HEK293 (cell line): Measurements from ENCODE around the gene LDLRAD4.

GRCh38 chr18:13218572-13219151, at the start of gene LDLRAD4:
TSS of gene LDLRAD4 (plus strand) at chr18:13218760.
- PRO-cap, result unidirectional peak, minus-strand start at chr18:13218682
- RRBS, 2 experiments, result 2 to 3% methylated on average over 28 of the region's 47 CpGs

DNA sequence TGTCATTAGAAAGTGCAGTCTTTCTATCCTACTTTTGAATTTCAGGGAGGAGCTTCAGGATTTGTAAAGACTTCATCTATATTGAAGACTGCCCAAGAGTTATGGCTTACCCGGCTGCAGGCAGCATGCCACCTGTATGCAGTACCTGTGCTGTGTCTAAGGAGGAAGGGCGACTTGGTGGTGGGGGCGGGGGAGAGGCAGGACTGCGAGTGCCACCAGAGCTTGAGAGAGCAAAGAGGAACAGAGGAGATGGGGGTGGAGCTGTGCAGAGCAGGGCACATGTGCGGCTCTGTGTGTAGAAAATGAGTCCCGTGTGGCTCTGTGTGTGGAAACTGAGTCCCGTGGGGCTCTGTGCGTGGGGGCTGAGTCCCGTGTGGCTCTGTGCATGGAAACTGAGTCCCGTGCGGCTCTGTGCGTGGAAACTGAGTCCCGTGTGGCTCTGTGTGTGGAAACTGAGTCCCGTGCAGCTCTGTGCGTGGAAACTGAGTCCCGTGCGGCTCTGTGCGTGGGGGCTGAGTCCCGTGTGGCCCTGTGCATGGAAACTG, 43.2 kb downstream of the LDLRAD4 start:
- PRO-cap, result no peak
- RRBS, 2 experiments, result no CpG with 5 or more reads among the region's 19 CpGs

DNA sequence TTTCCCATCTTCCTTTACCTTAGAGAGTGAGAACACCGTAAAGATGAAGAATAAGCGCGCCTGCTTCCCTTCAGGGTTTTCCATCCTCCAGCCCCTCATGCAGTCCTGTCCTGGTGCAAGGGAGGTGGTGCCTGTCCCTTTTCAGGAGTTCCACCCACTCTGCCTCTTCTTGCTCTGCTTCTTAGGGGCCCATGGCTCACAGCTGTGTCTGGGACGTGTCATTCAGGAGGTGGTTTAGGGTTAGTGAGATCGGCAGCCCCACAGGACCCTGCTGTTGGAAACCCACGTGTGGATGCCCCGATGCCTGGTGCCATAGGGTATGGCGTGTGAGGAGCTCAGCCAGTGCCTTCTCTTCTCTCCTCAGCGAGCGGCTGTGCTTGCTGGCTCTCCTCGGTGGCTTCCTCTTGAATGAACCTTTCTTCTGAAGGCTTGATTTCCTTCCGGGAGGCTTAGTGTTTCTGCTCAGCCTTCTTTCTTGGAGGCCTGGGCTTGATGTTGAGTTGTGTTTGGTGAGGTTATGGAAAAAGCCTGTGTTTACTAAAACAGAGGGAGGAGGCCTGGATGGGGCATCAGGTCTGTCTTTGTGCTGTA, 55.2 kb downstream of the LDLRAD4 start:
- PRO-cap, result no peak
- RRBS, 2 experiments, result no CpG with 5 or more reads among the region's 12 CpGs

- PRO-cap, result no peak
- RRBS, 2 experiments, result no CpG with 5 or more reads among the region's 9 CpGs
Observed at GRCh38 chr18:13381236-13381702, 162.7 kb downstream of the LDLRAD4 start.

GRCh38 chr18:13425578-13426145, 207.1 kb downstream of the LDLRAD4 start:
- PRO-cap, result no peak
- RRBS, 2 experiments, result no CpG with 5 or more reads among the region's 15 CpGs

DNA sequence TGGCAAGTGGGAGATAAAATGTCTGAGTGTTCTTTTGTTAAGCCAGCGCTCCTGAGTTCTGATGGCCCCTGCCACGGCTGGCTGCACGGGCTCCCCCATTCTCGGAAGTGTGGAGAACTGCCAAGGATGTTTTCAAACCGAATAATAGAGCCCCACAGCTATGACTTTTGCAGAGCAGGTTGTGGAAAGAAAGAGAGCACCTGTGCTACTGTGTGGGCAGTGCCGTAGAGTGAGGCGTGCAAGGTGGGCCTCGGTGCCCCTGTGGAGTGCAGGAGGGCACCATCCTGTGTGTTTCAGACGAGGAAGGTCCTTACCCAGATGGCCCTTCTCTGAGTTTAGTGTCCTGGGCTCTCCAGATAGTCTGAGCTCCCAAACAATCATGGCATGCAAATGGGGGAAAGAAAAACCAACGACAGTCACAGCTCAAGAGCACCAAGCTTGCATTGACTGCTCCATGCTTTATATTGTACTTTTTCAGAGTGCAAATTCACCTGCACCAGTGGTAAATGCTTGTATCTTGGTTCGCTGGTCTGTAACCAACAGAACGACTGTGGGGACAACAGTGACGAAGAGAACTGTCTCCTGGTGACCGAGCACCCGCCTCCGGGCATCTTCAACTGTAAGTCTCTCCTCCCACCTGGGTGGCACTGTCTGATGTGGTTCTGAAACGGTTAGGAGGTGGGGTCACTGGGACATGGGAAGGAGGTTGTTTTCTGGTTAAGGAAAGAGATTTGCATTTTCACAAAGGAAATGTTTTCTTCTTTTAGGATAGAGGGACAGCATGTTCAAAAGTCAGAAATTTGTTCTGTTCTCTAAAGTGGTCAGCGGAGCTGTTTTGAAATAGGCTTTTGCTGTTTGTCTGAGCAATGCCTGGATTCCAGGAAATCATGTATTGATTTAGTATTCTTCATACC, 219.5 kb downstream of the LDLRAD4 start:
- PRO-cap, result no peak
- RRBS, 2 experiments, result no CpG with 5 or more reads among the region's 18 CpGs

GRCh38 chr18:13464782-13465514, 246.4 kb downstream of the LDLRAD4 start:
- PRO-cap, result no peak
- RRBS, 2 experiments, result 80 to 90% methylated on average over 2 of the region's 16 CpGs

DNA sequence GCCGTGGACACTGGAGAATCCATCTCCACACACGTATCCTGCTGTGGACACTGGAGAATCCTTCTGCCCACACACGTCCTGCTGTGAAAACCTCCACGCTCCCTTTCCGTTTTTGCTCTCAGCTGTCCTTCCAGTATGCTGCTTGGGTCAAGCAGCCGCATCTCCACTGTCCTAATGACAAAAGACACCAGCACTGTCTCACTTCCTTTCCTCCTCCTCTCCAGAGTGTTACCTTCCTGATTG, 226.7 kb downstream of the FAM210A start:
- PRO-cap, result no peak
- RRBS, 2 experiments, result no CpG with 5 or more reads among the region's 6 CpGs

- PRO-cap, result no peak
- RRBS, 2 experiments, result no CpG with 5 or more reads among the region's 7 CpGs
Observed at GRCh38 chr18:13513018-13513610, 213.2 kb downstream of the FAM210A start.

GRCh38 chr18:13530851-13531439, 195.4 kb downstream of the FAM210A start:
- PRO-cap, result no peak
- RRBS, 2 experiments, result no CpG with 5 or more reads among the region's 7 CpGs

DNA sequence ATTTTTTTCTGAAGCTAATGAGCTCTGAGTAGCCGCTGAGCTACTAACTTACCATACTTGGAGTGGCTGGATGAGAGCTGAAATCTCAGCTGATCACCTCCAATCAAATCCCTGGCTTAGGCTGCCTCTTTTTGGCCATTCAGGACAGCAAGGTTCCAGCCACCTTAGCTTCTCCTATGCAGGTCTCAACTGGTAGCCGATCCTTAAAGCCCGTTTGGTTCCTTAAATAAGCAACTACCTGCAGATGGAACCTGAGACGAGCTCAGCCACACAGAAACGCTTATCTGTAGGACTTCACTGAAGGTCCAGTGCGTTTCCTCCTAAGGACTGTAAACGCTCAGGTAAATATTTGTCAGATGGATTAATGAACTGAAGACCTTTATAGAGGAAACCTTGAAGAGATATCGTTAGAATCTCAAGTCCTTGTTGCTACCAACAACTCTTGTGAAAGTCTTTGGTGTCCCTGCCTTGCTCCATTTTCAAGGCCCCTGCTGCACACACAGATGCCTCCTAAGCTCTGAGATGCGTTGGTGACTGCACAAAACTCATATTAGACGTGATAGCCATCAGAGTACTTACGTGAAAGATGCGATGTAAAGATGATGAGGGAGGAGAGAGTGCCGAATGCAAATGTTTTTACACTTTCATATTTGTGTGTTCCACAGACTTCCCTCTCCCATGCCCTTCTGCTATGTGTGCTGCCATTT, 117.7 kb downstream of the FAM210A start:
- PRO-cap, result no peak
- RRBS, 2 experiments, result no CpG with 5 or more reads among the region's 13 CpGs

GRCh38 chr18:13744792-13745594, 18.5 kb downstream of the RNMT start:
- PRO-cap, result no peak
- RRBS, 2 experiments, result no CpG with 5 or more reads among the region's 8 CpGs

DNA sequence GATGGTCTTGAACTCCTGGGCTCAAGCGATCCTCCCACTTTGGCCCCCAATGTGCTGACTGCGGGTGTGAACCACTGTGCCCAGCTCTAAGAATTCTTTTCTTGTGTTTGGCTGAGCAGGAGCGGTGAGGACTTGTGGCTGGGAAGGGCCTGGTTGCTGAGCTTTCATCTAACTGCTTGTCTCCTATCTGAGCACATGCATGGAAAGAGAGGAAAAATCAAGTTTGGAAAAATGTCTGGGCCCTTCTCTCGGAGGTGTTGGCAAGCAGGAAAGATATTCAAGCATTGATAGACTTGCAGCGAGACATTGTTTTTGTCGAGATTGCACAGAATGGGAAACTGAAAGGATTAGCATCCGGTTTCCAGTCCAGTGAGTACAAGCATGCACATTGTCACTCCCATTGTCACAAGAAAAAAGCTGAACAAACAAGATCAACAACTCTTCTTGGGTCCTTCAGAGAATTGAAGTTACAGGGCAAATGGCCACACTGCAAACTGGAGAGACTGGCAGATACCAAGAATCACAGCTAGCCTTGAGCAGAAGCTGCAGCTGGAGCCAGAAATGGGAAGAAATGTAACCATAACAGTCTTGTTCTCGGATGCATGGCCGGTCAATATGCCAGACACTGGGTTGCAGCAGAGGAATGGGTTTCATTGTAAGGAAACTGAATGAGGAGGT, 19.7 kb upstream of the MC5R start:
- PRO-cap, result no peak
- RRBS, 2 experiments, result no CpG with 5 or more reads among the region's 9 CpGs

DNA sequence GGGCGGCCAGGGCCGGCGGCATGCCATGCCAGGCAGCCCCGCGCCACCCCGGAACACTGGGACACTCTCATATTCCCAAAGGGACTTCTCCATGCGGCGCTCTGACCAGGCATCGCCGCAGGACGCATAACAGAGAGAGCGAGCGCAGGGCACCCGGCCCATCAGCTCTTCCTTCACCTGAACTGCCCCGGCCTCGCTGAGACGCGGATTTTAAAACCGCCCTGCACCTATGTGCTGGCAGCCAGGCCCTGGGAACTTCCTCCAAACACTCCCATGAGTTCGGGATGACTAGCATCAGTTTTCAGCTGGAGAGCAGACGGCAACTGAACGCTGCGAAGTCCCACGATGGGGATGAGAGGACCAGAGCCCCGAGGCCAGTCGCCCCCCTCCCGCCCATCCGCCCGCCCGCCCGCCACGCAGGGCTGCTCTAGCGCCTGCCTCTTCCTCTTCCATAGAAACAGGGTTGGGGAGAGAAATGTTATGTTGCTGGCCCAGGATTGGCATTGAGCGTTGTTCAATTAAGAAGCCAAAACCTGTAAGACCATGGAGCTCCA, 44.9 kb downstream of the MC5R start:
- PRO-cap, result no peak
- RRBS, 2 experiments, result 35 to 79% methylated on average over 5 of the region's 34 CpGs

DNA sequence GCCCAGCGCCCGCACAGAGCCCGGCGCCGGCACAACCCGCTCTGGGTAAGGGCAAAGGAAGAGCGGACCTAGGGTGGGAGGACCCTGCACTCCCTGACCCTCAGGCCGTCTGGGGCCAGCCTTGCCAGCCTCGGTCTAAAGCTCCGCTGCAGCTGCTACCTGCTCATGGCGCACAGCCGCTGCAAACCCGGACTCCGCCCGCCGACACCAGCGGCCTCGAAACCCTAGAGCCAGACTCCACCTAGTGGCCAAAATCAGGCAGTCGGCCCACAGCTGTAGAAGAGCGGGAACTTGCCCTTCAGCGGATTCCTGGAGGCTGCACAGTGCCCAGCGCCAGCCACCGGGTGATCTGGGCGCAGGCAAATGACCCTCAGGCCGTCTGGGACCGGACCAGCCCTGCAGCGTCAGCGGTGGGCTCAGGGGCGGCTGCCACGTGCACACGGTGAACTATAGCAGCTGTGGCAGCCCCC, 84.9 kb downstream of the POTEC start:
- PRO-cap, result unidirectional peak, minus-strand start at position 196 of the sequence
- RRBS, 2 experiments, result no CpG with 5 or more reads among the region's 31 CpGs

GRCh38 chr18:14921073-14921418, 173.1 kb downstream of the ANKRD30B start:
- PRO-cap, result no peak
- RRBS, 2 experiments, result no CpG with 5 or more reads among the region's 5 CpGs

- PRO-cap, result no peak
- RRBS, 2 experiments, result no CpG with 5 or more reads among the region's 8 CpGs
Observed at GRCh38 chr18:14969905-14970558, 222.1 kb downstream of the ANKRD30B start.

DNA sequence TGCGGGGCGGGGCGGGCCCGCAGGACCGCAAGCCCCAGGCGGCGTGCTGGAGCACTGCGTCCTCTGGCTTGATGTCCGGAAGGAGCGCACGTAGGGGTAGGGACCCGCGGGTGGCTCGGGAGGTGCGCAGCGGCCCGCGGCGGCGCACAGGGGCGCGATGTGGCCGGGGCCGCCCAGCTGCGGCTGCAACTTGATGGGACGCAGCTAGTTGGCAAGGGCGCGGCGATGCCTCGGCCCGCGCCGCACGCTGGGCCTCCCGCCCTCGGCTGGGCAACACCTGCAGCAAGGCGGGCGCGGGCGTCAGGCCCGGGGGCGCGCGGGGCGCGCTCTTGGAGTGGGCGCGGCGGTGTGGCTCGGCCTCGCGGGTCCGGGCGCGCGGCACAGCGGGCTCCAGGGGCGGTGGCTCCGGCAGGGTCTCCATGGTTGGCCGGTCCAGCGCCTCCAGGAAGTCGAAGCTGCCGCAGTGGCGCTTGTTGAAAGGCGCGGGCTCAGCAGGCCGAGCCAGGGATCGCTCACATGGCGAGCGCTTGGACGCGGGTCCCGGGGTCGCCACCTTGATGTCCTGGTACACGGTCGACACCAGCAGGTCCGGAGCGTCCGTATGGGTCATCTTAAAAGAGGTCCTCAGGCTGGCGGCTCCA, 251.5 kb downstream of the ANKRD30B start:
- PRO-cap, result no peak
- RRBS, 2 experiments, result 72 to 98% methylated on average over 7 of the region's 80 CpGs

GRCh38 chr18:15010272-15010609, 262.3 kb downstream of the ANKRD30B start:
- PRO-cap, result no peak
- RRBS, 2 experiments, result no CpG with 5 or more reads among the region's 25 CpGs

- PRO-cap, result no peak
- RRBS, 2 experiments, result no CpG with 5 or more reads among the region's 5 CpGs
Observed at GRCh38 chr18:21198859-21199148, 43.2 kb upstream of the GREB1L start.